Daoy (cell line): ENCODE results near the genes RANGRF, KRBA2 and NTN1.

GRCh38 chr17:8154115-8154760 is 2.0 kb upstream of the PER1 start:
- RAMPAGE, long total RNA = no peak

DNA sequence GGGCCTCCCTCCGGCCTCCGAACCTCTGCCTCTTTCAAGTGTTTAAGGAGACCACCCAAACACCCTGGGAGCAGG is 3.6 kb upstream of the PER1 start:
- RAMPAGE, long total RNA = no peak

DNA sequence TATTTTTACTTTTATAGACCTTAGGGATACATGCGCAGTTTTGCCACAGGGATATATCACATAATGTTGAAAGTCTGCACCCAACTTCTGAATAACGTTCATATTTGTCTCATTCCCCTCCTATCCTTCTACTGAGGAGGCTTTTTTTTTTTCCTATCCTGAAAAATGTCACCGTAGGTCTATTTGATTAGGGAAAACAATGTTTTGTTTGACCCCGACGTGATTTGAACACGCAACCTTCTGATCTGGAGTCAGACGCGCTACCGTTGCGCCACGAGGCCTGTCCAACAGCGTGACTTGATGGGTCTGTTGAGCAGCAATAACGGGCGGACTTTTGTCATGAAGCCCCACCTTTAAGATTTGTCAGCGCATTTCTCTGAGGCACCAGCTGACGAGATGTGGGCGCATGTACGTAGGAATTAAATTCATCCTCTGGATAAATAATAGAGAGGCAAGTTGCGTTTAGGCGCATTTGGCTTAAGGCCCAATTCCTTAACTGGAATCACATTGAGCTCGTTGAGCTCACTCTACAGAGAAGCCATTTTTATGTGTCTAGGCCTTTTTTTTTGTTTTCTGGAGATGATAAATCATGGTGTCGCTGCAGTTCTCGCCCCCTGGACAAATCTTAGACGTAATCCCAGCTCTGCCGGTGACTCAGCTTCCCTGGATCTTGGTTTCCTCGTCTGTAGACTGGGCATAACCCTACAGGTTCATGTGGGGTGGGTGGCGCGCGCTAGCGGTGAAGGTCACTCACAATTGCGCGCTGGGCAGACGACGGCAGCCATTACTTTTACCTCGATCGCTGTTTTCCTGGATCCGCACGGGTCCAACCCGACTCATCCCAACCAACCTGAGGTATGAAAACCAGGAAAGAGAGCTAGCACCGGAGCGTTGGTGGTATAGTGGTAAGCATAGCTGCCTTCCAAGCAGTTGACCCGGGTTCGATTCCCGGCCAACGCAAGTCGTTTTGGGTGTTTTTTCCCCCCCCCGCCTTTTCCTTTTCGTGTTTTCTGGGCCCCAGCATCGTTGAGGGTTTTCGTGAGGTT is 10.6 kb upstream of the AURKB start:
- RAMPAGE, long total RNA = no peak

- RAMPAGE, long total RNA = no peak
These were observed 13.0 kb upstream of the AURKB start for GRCh38 chr17:8223331-8223735.

DNA sequence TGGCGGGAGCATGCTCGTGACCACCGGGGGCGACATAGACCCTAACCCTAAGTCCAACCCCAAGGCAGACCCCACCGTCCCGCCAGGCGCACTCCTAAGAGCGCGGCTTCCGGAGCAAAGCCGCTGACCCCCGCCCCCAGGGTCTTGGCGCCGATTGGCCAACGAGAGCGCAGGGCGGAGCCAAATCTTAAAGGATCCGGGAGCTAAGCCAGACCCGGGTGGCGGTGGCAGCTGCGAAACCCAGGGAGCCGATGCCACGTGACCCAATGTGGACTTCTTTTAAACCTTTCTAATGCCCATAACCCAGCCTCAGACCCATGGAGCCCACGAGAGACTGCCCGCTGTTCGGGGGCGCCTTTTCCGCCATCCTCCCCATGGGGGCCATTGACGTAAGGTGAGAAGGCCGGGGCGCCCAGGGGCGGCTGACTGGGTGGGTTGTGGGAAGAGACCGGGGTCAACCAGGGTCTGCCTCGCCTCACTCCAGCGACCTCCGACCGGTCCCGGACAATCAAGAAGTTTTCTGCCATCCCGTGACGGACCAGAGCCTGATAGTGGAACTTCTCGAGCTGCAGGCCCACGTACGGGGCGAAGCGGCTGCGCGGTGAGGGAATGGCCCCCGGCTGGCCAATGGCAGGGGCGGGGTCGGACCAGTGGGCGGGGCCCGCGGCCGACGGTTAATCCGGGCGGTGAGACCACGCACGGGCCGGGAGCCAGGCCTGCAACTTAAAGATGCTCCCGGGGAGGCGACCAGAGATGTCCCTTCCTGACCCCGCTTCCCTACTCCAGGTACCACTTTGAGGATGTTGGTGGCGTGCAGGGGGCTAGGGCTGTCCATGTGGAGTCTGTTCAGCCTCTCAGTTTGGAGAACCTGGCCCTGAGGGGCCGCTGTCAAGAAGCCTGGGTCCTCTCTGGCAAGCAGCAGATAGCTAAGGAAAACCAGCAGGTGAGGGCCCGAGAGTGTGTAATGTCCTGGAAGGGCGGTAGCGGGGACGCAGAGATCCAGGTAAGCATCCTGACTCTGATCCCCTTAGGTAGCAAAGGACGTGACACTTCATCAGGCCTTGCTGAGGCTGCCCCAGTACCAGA is at the start of gene RANGRF:
Gene RANGRF (plus strand): TSS at position 199 of the 1,086 bp plus-strand sequence.
- RAMPAGE, long total RNA = no peak

- RAMPAGE, long total RNA = no peak
These were observed at the start of gene KRBA2 for GRCh38 chr17:8376112-8377118. KRBA2 (minus strand) TSS chr17:8376704.

DNA sequence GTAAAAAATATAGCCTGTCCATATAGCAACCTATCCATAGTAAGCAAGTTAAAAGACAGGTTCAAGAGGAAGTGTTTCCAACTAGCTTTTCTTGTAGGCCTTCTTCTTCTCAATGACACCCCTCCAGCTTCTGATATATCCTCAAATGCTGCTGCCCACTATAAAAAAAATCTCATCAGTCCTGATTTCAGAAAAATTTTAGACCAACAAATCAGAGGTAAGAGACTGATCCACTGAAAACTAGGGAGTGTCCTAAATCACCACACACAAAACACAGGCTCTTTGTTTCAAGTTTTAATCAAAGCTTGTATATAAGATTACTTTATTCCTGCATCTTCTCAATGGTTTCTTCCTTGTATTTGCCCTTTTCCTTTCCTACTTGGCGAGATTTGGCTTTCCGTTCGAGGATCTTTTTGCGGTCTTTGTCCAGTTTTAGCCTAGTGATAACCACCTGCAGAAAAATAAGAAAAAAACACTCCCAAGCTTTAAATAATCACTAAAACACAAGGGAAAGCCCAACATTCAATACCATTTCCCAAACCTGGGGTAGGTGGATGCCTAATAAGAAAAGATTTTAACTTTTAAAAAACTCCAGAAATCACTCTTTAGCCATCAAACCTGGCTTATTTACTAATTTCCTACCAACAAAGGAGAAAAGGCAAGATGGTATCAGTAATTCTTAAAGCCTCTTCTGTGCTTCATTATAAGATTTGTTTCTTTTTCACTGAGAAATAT is 905 bp upstream of the KRBA2 start:
- RAMPAGE, long total RNA = no peak

GRCh38 chr17:8437064-8437356 is 1.3 kb downstream of the NDEL1 start:
- RAMPAGE, long total RNA = no peak

- RAMPAGE, long total RNA = no peak
These were observed 39.4 kb downstream of the NDEL1 start for GRCh38 chr17:8475119-8475476.

GRCh38 chr17:8479678-8480148 is 44.0 kb downstream of the NDEL1 start:
- RAMPAGE, long total RNA = no peak

GRCh38 chr17:8512101-8512696 is 76.5 kb downstream of the NDEL1 start:
- RAMPAGE, long total RNA = no peak

DNA sequence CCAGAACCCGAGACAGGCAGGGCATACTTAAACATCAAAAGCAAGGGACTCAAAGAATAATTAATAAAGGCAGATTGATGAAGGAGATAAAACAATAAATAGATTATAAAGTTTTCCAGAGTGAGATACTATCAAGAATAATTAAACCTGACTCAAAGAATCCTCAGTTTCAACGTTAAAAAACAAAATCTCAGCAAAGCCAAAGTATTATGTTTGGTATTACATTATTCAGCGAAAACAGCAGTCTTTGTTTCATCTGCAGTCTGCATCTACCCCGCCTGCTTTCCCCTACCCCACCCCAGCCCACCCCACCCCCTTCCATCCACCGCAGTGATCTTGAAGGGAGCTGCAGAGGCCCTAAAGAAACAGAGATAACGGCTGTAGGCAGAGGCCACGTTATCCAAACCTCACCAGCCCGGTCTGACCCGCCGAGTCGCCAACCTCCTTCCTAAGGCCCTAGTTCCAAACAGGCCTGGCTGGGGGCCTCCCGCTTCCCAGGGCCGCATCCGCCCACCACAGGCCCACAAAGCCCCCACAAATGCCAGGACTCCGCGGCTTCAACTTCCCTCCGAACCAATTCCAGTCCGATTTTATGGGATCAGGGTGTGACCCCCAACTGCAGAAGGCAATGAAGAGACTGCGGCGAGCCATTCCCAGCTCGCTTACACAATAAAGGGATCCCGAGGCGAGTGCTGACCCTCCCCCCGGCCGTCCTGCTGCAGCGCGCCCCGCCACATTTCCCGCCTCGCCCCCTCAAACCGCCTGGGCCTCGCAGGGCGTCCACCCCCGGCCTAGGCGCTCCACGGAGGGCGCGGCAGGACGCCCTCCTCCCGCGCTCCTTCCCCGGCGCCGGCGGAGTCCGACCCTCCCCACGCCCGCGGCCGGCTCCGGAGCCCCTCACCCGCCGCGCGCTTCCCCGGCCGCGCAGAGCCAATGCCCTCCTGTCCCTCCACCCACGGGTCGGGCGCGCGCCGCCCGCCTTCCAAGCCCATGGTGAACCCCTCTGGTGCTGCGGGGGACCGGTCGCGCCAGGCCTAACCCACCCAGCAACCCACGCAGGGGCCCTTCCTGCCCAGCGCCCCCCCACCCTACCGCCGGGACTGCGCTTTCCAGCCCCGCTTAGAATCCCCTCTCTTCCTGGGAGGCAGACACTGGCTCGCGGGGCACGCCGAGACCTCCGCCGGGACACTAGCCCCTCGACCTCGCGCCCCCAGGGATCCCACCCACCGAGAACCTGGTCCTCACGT is 1.1 kb downstream of the MYH10 start:
- RAMPAGE, long total RNA = no peak

DNA sequence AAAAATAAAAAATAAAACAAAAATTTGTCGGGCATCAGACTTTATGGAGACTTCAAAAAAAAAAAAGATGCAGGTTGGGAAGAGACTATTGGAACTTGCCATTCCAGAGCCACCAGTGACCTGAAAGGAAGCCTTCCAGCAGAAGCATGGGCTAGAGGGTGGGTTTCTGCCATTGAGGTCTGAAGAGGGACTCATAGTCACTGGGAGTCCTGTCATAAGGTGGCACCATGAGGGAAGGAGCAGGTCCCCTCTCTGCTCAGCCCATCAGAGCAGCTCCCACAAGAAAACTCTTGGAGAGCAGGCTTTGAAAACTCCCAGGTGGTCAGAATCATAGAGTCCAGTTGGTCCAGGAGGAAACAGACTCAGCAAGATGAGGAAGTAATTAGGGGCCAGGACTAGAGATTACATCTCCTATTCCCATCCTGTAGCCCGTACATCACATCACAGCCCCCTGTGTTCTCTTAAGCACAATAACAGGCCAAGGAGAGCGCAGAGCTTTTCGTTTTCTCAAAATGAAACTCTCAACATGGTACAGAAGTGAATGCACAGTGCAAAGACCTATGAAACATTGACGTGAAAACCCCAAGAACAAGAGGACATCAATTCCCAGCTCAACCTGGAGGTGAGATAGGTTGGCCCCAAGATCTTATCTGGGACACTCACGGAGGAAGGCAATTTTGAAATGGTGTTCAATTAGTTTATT is 9.2 kb downstream of the PIK3R5 start:
- RAMPAGE, long total RNA = no peak

DNA sequence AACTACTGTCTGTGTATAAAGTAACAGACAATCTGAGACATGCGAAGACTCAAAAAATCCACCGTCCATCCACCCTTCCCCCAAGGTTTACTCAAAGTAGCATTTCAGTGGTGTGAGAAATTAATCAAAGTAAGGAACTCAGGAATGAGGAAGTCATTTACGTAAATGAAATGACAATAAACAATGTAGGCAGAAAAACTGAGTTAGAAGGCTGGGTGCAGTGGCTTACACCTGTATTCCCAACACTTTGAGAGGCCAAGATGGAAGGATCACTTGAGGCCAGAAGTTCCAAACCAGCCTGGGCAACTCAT is 19.7 kb upstream of the NTN1 start:
- RAMPAGE, long total RNA = no peak

DNA sequence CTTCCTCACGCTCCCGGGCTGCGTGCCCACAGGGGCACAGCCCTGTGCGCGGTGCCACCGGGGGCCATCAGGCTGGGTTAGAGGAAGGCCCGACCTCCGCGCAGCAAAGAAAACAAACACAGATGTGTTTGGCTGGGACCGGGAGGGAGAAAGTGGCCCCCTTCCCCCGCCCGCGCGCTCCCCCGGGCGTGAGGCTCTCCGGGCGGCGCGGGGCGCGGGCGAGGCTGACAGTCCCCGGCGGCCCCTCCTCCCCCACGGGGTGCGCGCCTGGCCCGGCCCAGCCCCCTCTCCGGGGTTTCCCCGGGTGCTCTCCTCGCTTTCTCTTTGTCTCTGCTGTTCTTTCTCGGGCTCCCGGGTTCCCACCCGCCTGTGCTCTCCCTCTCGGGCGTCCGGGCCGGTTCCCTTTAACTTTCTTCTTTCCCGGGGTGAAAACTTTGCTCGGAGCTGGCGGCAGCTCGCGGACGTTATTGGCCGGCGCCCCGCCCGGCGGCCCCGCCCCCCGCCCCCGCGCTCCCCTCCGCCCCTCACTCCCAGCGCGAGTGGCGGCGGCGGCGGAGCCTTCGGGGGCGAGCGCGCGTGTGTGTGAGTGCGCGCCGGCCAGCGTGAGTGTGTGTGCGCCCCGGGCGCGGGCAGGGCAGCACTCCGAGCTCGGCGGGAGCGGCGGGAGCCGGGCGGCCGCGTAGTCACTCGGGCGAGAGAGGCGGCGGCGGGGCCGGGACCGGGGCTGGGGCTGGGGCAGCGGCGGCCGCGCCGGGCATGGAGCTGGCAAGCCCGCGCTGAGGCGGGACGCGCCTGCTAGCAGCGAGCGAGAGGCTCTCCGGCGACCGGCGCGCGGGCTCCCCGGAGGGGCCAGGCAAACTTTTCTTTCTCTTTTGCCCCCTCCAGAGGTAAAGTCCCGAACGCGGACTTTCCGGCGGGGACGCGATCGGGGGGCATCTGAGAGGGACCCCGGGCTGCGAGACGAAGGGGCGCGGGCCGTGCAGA is at the start of gene NTN1:
Gene NTN1 (plus strand): TSS at position 527 of the 984 bp plus-strand sequence.
- RAMPAGE, long total RNA = no peak

GRCh38 chr17:9115224-9115994 is 94.1 kb downstream of the NTN1 start:
- RAMPAGE, long total RNA = no peak

GRCh38 chr17:9239767-9240618 is 218.7 kb downstream of the NTN1 start:
- RAMPAGE, long total RNA = no peak

GRCh38 chr17:10036016-10037385 is 131.4 kb upstream of the RCVRN start:
- RAMPAGE, long total RNA = no peak

- RAMPAGE, long total RNA = no peak
These were observed 101.2 kb downstream of the GAS7 start for GRCh38 chr17:10097184-10097585.

DNA sequence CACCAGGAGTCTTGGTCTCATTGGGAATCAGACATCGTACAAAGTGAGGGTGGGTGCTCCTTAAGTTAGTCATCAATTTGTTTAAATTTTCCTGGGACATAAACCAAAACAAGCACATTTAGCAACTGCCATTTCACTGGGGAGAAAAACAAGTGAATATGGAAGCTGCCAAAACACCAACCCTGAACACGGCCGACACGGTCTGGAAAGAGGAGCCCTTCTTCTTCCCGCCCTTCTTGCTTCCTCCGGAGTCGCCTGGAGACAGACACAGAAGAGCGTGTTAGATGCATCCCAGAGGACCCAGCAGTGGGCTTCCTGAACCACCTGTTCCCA is 32.7 kb downstream of the MYH13 start:
- RAMPAGE, long total RNA = no peak